ENCODE results near the genes HIC1 and METTL16.

- PRO-cap, result no peak
Measured at GRCh38 chr17:1733609-1734055, 9.0 kb upstream of the SERPINF2 start.

GRCh38 chr17:1989181-1989575 is 36.0 kb downstream of the RTN4RL1 start:
- PRO-cap, result no peak

GRCh38 chr17:2018289-2019481 is 6.4 kb downstream of the RTN4RL1 start:
- PRO-cap, result no peak

DNA sequence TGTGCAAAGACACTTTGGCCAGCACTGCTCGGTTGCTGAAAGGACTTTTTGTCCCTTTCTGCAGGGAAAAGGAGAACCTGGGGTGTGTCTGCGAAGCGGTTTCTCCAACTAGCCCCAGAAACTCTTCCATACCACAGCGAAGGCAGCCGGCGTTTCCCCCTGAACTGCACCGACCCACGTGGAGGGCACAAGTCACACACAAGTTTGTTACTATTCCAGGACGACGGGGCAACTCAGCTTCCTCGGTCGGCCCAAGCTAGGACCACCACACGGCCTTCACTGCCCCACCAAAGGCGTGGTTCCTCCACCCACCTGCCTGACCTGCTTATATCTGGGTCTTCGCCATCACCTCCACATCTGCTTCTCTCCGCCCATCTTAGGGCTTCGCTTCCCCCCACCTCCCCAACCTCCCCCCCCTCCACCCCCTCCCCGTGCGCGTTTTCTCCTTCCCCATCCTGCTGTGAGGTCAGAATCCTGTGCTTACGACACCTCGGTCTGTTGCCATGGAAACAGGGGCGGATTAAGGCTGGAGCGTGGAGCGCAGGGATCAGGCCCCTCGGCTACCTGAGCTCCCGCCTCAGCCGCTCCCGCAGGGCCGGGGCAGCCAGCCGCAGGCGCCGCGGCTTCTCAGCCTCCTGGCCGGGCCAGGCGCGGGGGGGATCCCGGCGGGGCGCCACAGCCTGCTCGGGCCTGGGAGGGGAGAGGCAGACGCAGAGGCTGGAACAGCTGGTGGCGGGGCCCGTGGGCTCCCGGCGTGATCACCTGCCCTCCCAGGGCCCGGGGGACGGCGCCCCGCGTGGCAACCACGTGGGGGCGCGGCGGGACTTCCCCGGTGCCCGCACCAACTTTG is 1.6 kb downstream of the RTN4RL1 start:
- PRO-cap, result unidirectional peak, plus-strand start at position 523 of the sequence

DNA sequence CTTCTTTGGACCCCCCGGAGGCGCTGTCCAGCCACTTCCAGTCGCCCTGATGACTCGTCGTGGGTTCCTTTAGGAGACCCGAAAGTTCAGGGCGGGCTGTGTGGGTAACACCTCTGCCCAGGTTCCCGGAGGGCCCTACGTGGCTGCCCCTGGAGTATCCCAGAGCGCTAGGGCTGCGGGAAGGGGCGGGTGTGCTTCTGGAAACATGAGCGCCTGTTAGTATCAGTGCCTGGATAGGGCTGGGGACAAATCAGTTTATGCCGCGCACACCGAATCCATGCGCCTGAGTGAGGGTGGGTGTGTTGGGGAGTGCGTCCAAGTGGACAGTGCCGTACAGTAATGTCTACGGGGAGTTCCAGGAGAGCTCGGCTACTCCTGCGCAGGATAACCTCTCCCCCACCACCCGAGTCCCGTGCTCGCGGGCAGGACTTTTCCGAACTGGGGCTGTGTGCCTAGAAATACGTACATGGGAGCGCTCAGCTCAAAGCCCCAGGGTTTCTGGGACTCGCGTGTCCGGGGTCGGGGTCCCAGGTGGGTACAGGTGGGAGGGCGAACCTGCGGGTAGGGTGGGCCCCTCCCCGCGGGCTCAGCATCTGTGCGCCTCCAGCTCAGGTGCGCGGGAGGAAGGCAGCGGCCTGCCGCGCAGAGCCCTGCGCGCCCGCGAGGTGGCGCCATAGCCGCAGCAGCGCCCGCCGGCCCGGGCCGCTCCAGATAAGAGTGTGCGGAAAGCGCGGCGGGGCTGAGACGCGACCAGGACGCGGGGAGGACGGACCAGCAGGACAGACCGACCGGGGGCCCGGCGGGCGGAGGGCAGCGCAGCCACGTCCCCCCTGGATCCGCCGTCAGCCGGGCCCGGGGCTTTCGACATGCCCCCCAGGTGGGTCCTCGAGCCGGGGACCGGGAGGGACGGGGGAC is at the start of gene HIC1:
Gene HIC1, plus strand, starts transcription at position 742 of the 915 bp plus-strand sequence.
- PRO-cap, result unidirectional peak, plus-strand start at position 742 of the sequence

DNA sequence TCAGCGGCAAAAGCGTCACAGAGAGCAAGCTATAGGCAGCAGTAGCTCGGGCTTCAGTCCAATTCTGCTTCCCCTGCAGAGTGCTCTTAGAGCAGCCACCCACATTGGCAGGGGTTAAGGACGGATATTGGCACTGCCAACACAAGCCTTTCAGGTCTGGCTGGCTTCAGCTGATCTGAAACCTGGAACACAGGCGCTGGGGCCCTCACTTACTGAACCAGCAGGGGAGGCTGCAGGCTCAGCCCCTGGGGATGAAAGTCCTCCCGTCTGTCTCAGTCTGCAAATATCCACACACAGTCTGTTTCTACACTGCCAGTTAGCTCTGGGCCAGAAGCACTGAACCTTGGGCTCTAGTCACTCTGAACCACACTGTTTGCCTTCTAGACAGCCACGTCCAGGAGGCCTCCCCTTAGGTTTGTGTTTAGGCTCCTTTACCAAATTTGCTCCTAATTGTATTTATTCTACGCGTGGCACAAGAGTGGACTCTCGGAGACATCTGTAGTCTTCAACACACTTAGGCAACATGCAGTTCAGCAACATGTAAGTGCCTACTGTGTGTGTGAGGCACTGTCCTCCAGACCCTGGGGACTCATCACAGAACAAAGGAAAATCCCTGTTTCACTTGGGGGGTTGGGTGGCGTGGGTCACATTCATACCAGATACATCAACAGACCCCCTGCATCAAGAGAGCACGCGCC is 40.2 kb downstream of the HIC1 start:
- PRO-cap, result no peak

GRCh38 chr17:2179411-2180232 is 124.0 kb downstream of the SMG6 start:
- PRO-cap, result no peak

GRCh38 chr17:2230604-2231367 is 72.8 kb downstream of the SMG6 start:
- PRO-cap, result no peak

DNA sequence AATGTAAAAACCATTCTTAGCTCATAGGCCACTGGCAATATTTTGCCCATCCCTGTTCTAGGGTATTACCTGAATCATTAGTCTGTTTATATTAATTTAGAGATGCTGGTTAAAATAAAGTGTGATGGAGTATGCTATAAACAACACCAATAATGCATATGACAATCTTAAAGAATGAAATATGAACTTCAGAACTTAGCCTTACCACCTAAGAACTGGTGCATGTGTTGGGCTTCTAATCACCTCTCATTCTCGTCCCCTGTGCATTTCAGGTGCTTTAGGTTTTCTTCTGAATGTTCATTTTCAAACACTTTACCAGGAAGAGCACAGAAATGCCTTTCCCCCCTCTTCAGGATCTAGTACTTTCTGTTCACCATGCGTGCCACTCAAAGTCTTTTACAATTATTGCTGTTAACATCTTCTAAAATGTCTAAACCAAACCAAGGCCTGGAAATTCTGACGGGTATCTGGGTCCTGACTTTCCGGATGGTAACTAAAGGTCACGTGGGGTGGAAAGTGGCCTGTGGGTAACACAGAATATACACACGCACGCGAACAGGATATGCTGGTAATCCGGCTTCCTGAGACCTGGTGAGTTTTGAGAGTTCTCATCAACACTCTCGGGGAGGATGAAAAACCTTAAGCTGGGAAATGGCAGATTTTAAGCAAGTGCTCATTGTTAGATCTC is 37.7 kb downstream of the SMG6 start:
- PRO-cap, result no peak

GRCh38 chr17:2266413-2267195 is 37.0 kb downstream of the SMG6 start:
- PRO-cap, result no peak

DNA sequence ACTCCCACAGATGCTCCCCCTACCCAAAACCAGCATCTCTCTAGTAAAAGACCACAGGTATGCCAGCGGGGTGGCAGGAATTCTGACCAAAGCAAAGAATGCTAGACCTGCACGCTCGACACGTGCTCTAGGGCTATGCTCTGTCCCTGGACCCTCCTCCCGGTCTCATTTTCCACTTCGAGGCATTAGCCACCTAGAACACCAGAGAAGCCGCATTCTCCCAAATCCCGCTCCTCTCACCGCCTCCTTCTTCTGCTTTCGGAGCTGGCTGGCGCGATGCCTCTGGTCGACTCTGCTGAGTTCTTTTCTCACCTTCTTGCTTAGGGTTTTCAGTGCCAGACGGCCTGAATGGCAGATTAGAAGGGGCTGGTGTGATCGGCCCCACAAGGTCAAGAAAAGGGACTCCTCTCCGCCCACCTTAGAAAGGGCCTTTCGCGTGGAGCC is 438 bp downstream of the TSR1 start:
- PRO-cap, result no peak

- PRO-cap, result bidirectional peak, plus-strand start at chr17:2338032, minus-strand start at chr17:2337991
Measured at GRCh38 chr17:2337848-2338288, 567 bp downstream of the SGSM2 start.

GRCh38 chr17:2362722-2363145 is 25.4 kb downstream of the SGSM2 start:
- PRO-cap, result no peak

DNA sequence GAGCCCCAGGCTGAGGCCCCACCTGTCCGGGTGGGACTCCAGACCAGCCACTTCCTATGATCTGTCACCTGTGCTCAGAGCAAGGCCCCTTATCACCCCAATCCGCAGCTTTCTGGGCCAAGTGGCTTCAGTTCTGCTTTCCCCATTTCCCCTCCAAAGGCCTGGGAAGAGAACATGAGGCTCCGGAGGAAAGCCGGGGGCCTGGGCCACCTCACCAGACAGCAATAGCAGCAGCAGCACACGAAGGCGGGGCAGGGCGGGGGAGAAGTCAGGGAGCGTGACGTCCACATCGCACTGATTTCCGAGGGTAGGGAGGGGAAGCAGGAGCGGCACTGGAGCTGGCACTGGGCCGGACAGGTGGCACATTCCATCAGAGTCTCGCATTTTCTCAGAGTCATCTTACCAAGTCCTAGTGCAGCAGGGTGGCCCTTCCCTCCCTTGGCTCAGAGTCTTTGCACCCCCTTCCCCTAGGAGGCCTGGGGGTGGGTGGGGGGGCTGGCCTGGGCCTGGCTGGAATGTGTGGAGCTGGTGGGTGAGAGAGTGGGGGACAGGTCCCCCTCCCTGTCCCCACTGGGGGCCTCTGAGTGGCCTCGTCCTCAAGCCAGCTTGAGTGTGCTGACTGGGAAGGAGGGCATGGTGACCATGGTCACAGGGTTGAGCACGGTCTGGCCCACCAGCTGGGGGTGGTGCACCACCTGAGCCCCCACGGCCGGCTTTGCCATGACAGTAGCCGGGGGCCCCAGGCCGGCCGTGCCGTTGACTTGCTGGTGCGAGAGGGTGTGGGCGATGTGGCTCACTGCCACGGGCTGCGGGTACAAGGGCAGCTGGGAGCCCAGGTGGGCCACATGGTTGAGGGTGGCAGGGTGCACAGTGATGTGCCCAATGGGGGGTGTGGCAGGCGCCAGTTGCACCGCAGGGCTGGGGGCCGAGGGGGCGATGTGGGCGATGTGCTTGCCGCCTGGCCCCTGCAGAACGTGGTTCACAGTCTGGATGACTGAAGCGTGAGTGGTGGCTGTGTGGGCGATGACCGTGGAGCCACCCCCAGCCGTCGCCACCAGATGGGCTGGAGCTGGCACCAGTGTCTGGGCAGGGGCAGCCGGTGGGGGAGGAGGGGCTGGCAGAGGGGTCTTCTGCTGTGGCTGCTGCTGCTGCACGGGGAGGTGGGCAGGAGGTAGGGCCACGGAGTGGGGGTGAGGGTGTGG is 14.2 kb downstream of the MNT start:
- PRO-cap, result no peak

DNA sequence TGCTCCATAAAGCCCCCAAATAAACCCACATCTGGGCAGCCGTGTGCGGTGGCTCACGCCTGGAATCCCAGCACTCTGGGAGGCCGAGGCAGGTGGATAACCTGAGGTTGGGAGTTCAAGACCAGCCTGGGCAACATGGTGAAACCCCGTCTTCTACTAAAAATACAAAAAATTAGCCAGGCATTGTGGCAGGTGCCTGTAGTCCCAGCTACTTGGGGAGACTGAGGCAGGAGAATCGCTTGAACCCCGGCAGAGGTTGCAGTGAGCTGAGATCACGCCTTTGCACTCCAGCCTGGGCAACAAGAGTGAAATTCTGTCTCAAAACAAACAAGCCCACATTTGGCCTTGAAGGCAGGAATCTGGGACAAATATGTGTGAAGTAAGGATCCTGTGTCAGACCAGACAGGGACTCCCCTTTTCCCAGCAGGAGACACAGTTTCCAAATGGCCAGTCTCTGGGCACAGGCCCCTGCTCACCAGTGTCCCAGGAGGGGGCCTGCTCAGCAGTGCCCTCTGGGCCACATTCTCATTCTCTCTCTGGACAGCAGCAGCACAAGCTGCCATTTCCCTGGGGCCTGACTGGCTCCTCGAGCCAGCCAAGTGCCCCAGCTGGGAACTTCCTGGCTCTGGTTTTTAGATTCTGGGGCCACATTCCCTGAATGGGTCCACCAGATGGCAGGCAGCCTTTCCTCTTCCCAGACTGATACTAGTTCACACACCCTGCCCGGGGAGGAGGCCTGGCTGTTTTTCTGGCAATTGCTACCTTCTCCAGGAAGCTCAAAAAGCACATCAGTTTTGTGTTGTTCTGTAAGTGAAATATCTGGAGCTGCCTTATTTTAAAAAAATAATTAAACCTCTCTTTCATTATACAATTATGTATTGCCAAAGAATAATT is 11.7 kb upstream of the MNT start:
- PRO-cap, result no peak

DNA sequence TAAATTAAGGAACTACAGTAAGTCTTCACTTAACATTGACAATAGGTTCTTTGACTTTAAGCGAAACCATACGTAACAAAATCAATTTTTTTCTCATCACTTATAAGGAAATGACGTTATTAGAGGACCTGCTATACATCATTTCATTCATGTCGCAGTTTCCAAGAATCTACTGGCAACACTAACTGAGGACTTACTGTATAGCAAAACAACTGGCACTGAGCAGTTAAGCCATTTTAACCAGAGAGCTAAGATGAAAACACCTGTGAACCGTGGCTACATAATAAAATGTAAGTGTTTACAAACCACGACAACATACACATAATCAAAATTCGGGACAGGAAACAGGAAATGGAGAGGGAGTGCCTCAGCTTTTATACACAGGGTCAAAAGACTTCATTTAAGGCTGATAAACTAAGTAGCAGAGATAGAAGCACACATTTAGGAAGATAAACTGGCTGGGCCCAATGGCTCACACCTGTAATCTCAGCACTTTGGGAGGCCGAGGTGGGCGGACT is 29.5 kb downstream of the METTL16 start:
- PRO-cap, result no peak

GRCh38 chr17:2510895-2512084 is at the start of gene METTL16:
Gene METTL16 (minus strand): TSS chr17:2511888.
- PRO-cap, result bidirectional peak, plus-strand start at chr17:2511994, minus-strand start at chr17:2511859

GRCh38 chr17:2683628-2684801 is 27.5 kb downstream of the CLUH start:
- PRO-cap, result no peak

GRCh38 chr17:2686803-2687272 is 24.7 kb downstream of the CLUH start:
- PRO-cap, result no peak

DNA sequence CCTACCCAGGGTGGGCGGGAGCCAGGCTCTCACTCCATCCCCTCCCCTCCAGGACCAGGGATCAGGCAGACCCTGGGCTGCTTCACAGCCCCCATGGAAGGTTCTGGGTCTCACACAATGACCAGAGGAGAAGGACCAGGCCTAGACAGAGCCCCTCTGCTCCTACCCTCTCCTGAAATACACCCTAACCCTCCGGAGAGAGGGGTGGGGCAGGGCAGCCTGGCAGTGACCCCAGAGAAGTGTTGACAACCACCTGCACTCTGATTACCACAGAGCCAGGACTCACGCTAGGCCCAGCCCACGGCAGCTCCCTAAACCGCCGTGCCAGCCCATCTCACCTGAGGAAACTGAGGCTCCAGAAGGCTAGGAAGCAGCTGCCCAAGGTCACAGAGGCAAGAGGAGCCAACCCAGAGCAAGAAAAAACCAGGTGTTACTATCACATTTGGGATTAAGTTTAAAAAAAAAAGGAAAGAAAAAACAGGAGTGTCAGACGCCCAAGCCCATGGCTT is 3.3 kb downstream of the CLUH start:
- PRO-cap, result no peak